Daoy (cell line): ENCODE results near the genes VDR, TMEM106C, H1-7, C12orf54, KANSL2, CCDC65 and DDN.

GRCh38 chr12:47904456-47905260, at the start of gene VDR:
VDR (minus strand) TSS chr12:47904994.
- RAMPAGE, long total RNA = no peak

DNA sequence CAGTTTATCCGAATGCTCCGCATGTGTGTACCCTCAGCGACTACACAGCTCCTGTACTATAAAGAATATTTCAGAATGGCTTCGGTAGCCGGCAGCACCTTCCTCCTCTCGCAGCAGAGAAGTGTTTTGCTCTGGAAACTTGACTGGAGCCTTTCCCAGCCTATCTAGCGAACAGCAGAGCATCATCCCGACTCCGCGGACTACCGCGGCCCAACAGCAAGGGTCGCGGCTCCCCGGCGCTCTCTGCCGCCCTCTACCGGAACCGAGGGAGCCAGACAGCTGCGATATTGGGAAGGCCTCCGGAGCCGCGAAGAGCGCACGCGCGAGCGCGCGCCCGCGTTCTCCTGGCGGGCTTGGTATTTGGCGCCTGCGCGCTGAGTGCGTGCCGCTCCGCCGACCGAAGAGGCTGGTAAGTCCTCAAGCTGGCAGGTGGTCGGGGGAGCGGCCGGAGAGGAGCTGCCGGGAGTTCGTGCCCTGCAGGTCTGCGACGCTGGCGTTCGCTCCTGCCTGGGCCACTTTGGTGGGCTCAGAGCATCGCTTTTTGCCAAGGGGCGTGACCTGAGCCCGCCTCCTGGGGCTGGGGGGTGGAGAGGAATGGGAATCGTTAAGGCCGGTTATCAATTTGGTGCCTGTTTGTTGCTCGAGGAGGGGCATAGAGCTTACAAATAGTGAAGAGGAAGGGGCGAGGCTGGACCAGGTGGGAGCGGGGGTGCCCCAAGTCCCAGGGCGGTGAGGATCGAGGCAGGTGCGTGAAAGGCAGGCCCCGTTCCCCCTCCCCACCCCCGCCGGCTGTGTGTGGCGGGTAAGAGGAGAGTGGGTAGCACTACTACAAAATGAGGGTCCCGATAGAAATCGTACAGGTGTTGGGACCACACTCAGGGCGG, at the start of gene TMEM106C:
Gene TMEM106C (plus strand): TSS at position 372 of the 884 bp plus-strand sequence.
- RAMPAGE, long total RNA = start-site peak on the plus strand centred at position 397 of the sequence, 58 bp wide, 733 and 159 reads in 2 replicates

DNA sequence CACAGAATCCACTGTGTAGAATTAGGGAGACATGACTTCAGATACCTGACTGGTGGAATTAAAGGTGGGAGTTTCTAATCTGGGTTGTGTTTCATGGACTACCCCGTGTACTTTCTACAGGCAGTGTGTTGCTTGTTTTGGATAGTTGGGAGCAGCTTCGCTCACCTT, at the start of gene H1-7:
Gene H1-7 (plus strand): TSS at position 168 of the 168 bp plus-strand sequence.
- RAMPAGE, long total RNA = no peak

DNA sequence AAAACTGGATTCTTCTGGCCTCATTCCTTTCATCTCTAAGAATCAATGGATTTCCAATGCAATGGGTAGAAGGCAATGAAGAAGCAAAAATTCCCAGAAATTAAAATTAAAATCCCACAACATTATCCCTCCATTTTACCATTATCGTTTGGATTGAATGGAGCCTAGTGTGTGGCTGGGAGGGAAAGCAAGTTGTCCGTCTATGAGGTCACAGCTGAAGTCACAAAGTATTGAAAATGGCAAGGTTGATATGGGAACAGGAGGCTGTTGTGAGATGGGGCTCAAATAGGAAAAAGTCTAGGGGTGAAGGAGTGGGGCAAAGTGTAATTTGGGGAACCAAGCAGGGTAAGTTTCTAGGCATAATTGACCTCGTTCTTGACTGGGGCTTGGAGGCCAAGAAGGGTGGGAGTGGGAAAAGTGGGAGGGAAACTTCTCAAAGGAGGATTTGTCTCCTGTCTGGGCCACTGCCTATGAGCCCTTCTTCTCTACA, at the start of gene C12orf54:
Gene C12orf54 (plus strand): TSS at position 267 of the 490 bp plus-strand sequence.
- RAMPAGE, long total RNA = no peak

- RAMPAGE, long total RNA = no peak
These were observed 3.1 kb downstream of the KANSL2 start for GRCh38 chr12:48678891-48679421.

GRCh38 chr12:48681145-48682090, 620 bp downstream of the KANSL2 start:
- RAMPAGE, long total RNA = no peak

GRCh38 chr12:48682091-48682934, at the start of gene KANSL2:
KANSL2 (minus strand) TSS chr12:48682238.
- RAMPAGE, long total RNA = no peak

DNA sequence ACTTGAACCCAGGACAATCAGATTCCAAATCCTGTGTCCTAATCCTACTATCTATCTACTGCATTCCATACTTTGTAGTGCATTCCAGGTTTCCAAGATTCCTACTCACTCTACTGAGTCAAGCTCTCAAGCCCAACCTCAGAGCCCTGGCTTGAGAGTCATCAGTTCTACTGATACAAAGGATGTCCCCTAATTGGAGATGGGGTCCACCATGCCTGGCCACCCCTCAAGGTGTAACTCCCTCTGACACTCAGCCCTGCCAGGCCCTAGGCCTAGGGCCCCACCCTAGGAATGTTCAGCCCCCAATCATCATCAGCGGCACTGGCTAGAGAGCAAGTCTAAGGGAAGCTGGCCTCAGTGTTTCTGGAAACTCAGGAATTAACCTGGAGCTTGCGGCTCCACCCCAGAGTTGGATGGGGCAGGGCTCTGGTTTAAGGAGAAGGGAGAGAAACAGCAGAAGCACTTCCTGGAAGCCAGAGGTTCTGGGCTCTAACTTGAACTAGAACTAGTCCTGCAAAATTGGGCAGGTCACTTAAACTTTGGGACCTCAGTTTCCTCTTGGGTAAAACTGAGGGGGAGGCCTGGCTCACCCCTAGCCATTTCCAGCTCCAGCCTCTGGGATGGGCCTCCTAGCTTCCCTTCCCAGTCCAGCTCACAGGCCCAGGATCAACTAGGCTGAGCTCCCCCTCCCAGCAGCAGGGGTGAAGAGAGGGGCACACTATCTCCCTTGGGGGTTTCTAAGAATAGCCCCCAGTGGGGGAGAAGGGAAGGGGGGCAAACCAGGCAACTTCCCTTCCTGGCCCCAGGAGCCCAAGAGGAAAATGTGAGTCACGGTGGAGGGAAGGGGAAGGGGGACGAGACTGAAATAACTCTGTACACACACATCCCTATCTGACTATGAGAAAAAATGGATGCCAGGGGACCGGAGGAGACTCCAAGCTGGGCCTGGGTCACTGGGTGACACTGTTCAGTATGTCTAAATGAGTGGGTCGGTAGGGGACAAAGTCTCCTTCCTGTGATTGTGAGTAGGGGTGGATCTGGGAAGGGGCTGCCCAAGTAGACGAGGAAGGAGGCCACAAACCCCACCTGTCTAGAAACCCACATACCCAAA, 9.2 kb downstream of the ADCY6 start:
- RAMPAGE, long total RNA = no peak

DNA sequence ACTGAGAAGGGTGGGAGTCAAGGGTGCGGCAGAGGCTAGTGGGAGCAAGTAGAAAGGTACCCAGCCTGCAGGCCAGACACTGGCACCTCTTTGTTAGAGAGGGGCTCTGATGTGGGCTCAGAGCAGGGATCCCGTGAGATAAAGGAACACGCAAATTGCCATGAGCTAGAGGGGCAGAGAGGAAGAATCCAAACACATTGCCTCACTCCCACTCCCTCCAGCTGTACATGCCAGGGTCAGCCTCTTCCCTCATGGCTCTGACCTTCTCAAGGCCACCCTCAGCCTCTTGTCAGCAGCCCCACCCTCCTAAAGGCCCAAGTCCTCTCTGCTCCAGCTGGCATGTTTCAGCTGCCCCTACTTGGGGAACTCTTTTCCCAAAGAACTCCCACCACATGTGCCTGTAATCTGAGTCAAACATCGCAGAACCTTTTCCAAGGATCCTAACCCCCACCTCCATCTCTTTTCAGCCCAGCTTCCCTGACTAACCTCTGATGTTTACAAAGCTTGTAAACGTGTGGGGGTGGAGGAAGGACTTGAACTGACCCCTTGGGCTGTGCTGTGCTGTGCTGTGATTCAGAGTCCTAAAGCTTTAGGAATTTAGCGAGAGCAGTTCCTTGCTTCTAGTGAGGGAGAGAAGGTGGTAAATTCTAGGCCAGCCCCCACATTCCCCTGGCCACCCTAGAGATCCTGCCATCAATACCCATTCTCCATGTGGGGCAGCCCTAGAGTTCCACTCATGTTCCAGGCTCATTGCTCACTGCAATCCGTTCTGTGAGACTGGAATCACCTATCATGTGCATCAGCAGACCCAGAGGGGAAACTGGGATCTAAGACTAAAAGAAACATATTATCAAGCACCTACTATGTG, 7.3 kb upstream of the CACNB3 start:
- RAMPAGE, long total RNA = no peak

DNA sequence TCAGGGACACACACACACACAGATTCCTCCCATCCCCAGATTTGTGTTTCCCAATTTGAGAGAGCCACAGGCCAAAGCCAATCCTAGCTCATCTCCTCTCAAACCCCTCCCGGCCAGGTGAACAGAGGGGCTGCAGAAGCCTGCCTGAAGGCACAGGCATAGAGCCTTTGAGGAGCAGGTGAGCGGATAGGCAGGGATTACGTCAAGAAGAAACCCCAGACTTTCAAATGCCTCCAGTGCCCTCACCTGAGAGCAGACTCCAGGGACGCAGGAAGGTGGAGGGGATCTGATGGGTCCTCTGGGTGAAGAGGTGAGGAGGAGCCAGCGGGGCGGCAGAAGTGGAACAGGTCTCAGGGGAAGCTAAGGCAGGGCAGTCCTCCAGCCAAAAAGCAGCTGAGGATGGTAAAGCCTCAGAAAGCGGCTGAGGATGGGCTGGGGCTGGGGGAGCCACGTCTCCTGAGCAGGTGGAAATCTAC, 515 bp downstream of the RND1 start:
- RAMPAGE, long total RNA = no peak

GRCh38 chr12:48903244-48904552, at the start of gene CCDC65:
CCDC65 (plus strand) TSS chr12:48904133.
- RAMPAGE, long total RNA = no peak

DNA sequence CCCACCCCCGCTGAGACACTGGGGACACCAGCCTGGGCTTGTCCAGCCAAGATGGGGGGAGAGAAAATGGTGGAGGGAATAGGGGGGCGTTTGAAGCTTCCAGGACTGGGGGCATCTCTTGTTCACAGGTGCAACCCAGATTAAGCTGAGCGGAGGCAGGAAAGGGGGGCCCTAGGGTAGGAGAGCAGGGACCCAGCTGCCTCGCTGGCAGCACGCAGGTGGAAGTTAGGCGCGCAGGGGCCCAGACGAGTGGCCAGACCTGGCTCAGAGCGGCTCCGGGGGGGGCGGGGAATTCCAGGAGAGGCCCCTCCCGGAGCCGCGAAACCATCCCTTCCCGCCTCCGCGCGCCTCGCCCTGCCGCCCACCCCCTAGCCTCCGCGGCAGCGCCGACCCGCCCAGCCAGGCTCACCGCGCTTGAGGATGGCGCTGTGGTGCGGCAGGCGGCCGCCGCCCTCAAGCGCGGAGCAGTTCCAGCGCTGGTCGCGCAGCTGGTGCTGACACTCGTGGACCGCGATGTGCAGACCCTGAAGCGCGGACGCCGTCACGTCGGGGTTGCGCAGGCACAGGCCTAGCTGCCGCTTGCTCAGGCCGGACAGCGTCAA, 1.8 kb downstream of the WNT10B start:
- RAMPAGE, long total RNA = no peak

- RAMPAGE, long total RNA = no peak
These were observed 160 bp upstream of the WNT1 start for GRCh38 chr12:48978030-48978294.

DNA sequence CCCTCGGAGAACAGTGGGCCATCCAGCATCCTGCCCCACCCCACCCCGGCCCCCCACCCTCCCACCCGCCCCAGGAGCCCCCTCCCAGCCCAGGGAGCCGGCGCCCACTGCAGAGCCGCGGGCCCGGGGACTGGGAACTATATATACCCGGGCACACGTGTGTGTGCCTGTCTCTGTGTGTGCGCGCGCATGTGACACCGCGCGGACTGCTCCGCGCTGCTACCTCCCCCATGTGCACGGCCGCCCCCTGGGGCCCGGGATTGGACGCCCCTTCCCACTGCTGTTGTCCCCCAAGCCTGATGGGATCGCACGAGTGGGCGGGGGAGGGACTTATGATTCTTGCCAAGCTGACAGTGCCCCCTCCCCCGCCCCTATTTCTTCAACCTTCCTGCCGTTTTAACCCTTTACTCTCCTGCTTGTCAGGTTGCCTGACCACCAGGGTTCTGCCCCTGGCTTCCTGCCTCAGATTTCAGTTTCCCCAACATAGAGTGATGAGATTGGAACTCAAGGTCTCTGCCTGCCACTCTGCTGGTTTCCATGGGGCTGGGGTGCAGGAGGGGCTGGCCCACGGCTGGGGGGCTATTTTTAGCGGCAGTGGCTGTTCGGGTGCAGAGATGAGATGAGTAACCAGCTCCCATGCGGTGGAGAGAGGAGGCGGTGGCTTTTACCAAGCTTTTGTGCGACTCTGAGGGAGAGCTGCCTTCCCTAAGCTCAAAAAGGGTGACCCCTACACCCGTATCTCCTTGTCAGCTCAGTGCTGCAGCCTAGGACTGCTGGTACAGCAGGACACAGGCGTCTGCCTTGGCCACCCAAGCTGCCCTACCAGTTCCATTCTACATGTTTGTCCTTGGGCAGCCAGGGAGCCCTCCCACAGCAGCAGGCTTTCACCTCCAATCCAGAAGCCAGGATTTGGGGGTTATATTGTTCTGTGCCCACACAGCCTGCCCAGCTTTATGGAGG, at the start of gene DDN:
Gene DDN (minus strand): TSS at position 117 of the 960 bp plus-strand sequence.
- RAMPAGE, long total RNA = no peak

DNA sequence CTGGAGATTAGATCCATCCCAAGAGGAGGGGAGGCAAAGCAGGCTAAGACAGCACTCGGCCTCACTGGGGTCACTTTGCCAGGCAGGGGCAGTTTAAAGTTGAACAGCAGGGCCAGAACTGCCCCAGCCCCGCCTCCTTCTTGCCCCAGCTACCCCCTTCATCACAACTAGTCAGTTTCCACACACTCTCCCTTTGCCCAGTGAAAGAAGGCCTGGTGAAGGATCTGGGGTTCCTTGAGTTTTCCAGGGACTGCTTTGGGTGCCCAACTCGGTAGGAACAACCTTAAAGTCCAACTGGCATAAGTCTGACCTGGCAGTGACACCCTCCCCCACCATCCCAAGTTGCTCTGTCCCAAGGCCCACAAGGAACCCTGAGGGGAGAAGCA, 1.7 kb downstream of the KMT2D start:
- RAMPAGE, long total RNA = no peak

DNA sequence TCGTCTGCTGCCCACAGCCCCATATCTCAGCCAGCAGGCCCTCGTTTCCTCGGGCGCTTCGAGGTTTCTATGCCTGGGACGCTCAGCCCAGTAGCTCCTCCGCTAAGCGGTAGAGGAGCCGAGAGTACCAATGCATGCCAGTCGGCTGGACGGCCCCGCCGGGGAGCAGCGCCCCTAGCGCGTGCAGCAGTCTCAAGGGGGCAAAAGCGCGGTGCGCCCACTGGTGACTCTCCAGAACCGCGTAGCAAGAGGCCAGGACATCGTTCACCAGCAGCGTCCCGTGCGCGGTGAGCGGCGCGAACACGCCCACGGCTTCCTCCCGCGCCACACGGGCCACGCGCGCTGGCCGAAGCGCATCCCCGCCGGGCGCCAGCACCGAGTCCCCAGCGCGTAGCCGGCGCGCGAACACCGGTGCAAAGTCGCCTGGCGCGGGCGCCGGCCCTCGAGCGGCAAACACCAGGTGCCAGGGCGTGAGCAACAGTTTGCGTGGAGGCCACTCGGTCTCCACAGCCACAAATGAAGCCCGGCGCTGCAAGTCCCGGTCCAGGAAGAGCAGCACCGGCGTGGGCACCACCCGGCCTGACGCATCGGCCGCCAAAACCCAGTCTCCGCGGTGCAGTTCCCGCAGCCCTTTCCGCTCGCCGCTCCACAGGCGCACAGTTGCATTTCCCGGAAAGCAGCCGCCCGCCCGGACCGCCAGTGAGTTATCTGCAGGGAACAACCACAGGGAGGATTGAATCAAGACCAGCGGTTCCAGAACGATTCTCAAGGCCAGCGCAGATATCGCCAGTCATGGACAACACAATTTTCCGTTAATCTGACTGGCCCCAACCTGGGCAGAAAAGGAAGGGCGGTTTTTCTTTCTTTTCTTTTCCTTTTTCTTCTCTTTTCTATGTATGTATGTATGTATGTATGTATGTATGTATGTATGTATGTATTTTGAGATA, 4.6 kb downstream of the DHH start:
- RAMPAGE, long total RNA = no peak

- RAMPAGE, long total RNA = no peak
These were observed 918 bp downstream of the DHH start for GRCh38 chr12:49093677-49094088.

DNA sequence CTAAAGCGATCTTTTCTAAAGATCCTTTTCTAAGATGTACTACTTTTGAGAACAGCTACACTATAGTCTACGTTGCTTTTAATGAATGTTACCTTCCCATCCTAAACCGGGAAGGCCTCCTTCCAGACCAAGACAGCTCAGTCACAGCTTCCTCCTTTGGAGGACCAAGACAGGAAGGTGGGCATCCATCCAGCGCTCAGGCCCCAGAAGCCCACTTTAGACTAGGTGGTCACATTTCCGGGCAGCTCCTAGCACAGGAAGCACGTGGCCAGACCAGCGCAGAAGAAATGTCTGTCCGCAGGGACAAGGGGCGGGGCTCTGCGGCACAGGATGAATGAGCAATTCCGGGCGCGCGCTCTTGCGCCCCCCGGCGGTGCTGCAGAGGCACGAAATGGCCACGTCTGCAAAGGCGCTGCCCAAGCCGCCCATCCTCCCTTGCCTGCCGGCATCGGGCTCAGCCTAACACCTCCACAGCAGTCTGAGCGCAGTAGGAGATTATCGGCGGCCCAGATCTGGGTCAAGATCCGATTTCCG, 1.1 kb downstream of the TUBA1B start:
- RAMPAGE, long total RNA = no peak

GRCh38 chr12:49138546-49139146, 7.5 kb upstream of the TUBA1B start:
- RAMPAGE, long total RNA = no peak

DNA sequence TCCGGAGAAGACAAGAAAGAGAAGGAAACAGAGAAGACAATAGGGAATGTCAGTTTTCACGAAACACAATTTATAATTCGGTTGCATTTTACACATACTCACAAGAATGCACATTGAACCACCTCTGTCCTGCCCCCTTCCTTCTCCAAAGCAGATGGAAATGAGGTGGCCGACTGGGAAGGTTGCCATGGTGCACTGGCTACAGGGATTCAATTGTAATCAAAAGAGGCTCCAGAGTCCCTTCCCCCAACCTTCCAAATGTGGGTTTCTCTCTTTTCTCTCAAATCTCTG, 9.9 kb upstream of the TUBA1A start:
- RAMPAGE, long total RNA = no peak